Measurements from ENCODE around the genes HAL, SLC25A3, GARIN6 and ACTR6.

DNA sequence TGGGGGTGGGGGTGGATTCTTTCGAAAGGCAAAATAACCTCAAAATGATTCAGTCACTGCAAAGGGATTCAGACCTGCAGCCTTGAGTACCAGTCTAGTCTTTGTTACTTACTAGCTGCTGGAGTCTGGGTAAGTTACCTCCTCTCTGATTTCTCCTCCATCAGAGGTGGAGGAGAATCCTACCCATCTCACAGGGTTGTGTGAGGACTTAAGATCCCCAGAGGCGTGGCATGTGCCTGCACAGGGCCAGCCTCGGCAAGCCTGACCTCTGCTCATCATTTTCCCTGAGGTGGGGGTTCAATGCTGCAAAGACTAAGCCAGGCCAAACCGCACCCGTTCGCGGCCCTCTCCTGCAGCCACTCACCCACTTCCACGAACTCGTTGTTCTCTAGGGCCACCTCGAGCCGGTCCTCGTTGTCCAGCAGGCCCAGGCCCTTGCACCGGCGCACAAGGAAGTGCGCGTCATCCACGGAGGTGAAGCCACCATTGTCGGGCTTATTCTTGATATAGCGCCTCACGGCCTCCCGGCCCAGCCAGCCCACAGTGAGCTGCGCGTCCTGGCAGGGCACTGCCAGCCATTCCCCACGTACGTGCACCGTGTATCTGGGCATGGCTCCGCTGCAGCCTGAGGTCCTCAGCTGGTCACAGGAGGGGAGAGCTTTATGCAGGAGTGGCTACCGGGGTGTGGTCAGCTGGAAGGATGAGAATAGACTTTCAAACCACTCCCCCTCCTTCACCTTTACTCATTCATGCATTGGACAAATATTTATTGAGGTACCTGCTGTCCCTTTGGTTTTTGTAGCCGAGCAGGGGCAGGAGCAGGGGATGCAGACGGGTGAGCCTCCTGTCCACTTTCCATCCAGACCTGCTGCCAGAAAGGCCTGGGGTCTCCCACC lies 596 bp downstream of the HAL start:
- PRO-cap: no peak

DNA sequence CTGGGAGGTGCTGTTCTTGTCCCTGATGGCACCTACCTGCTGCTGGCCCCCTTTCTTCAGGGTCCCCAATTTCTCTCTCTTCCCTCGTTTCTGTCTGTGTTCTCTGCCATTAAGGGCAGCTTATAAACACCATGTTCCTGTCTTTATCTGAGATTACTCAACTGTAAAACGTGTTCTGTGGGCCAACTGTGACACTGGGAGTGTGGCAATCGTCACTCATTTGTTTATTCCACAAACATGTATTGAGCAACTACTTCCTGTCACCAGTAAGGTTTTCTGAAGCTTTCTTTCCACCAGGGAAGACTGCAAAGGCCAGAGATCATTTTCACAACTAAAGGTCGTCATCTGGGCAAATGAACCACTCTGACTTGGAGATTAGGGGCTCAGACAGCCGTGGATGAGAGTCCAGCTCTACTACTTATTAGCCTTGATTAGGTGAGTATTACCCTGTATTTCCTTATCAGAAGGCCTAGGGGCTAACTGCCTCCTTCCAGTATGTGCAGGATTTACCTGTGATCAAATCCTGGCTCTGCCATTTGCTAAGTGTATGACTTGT lies at the start of gene HAL:
Gene HAL (minus strand): TSS at position 149 of the 556 bp plus-strand sequence.
- PRO-cap: no peak

DNA sequence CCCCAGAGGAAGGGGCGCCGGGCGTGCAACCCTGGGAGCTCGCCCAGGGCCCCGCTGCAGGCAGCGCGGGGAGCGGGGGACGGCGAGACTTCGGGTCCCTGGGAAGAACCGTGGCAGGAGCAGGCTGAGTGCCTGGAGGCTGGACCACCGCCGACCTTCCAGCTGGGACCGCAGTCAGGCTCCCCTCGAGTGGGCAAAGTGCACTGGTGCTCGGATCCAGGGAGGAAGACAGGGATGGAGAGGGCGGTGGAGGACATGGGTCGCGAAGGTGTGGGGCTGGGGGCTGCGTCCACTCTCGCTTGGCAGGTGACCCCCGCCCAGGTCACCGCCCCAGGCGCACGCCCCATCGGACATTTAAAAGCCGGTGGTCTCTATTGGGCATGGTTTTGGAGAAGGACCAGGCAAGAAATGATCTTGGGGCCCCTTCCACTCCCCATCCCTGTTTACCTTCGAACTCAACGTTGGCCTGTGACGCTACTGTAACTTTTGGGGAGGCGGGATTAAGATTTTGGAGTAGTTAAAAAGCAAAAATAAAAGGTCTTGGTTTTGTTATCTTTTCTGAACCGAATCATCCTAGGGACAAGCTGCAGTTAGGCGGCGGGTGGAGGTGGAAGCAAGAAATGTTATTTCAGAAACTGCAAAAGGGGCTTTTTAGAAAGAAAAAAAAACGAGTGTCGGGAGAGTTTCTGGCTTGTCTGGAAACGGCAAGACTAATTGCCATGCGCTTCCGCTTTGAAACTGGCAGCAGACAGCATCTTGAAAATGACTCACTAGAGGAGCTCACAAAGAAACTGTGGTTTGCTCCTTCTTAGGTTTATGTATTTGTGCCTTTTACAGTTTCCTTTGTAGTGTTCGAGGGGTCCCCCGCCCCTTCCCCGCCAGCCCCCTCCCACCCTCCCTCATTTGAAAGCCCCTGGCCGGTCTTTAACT lies 1.1 kb downstream of the ELK3 start:
- PRO-cap: no peak

DNA sequence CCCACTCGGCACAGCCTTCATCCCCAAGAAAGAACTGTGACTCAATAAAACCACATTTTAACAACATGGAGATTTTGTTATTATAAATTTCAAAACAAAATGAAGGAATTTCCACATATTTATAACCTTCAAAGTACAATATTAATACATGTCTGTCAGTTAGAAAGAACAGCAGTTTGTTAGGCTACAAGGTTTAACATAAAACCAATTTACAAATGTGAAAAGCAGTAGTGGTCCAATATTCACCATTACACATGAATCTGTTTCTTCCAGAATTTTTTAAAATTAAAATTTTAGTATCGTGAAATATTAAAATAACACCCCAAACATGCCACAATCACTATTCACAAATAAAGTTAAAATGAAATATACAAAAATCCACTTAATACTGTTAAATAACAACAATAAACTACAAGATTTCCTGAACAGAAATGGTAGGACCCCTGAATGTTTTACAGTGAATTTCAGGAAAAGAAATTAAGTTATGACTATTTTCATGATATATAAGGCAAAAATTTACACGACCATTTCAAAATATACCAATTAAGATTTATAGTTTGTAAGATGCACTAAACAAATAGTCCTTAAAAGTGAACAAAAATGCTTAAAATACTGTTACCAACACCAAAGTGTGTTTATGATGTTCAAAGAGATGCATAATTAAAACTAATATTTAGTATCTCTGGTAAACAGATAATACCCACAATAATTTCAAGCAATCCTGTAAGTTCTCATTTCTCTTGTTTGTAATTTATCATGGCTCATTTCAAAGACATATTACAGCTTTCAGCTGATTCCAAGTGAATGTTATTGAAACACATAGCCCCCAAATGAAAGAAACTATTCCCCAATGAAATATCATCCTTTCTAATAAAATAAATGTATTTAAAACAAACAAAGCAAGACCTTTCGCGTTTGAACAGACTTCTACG lies 84.6 kb downstream of the ELK3 start:
- PRO-cap: no peak

DNA sequence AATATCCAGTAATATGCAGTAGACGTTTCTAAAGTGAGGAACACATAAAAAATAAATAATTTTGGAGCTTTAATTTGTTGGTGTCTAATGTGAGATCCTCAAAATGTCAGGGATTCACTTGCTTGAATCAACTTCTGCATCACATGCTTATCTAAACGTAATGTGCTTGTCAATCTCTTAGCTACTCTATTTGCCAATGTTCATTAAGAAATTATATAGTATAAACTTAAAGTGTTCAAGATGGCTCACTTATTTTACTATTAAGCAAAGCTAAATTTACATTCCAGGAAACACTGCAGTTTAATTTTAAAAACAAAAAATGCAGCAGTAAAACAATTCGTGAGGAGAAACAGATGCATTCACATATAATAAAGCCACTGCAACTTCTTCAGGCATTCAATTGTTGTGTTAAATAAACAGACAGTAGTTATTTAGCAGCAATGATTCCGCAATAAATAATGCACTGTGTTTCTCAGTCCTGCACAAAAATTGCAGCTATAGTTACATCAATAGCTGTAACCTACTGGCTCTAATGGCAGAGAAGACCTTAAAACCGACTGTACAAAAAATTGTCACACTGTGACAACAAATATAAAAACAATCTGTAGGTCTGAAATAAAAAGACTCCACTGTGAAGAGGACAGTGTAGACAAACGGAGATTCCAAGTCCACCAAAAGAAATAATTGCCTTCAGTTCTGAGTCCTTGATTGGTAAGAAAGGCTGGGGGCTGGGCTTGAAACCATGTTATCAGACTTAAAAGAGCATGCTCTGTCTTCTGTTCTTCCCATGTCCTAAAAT lies 85.5 kb downstream of the ELK3 start:
- PRO-cap: no peak

GRCh38 chr12:96294744-96295811 lies 100.9 kb downstream of the ELK3 start:
- PRO-cap: no peak

GRCh38 chr12:96313137-96313689 lies 87.0 kb downstream of the CDK17 start:
- PRO-cap: no peak

GRCh38 chr12:96398852-96399127 lies 1.4 kb downstream of the CDK17 start:
- PRO-cap: unidirectional peak, plus-strand start at chr12:96399006

- PRO-cap: bidirectional peak, plus-strand start at chr12:96436658, minus-strand start at chr12:96436459
Measured at GRCh38 chr12:96436256-96436780, 36.1 kb upstream of the CDK17 start.

- PRO-cap: no peak
Measured at GRCh38 chr12:97274925-97276091, 368.3 kb downstream of the NEDD1 start.

DNA sequence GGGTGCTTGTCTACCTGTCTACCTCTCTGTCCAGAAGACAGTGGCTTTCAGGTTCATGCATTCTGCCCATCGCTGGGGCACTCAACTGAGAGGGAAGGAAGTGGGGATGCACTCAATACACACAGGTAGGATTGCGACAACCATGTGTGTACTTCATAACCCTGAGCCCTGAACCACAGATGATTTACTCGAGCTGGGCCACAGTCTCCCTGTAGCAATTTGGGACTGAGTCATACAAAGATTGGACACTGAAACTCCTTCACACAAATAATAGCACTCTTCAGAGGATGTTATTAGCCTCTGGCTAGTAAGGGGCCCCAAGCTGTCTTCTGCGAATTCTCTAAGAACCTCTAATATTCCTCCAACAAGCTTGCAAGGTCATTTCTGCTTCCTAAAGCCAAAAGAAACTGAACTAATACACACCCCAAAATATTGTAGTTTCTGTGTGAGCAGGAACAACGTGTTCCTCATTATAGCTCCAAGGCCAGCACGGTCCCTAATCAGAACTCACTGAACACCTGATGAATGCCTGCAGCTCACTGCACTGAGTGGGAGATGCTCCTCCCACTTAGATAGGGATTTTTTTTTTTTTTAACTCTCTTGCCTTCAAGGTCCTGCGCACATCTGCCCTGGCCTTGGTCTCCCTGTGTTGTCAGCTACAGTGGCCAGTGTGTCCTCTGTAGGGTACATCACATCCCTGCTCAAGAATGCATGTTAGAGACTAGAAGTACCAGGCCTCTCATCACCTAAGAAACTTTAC lies 44.5 kb upstream of the TMPO start:
- PRO-cap: no peak

DNA sequence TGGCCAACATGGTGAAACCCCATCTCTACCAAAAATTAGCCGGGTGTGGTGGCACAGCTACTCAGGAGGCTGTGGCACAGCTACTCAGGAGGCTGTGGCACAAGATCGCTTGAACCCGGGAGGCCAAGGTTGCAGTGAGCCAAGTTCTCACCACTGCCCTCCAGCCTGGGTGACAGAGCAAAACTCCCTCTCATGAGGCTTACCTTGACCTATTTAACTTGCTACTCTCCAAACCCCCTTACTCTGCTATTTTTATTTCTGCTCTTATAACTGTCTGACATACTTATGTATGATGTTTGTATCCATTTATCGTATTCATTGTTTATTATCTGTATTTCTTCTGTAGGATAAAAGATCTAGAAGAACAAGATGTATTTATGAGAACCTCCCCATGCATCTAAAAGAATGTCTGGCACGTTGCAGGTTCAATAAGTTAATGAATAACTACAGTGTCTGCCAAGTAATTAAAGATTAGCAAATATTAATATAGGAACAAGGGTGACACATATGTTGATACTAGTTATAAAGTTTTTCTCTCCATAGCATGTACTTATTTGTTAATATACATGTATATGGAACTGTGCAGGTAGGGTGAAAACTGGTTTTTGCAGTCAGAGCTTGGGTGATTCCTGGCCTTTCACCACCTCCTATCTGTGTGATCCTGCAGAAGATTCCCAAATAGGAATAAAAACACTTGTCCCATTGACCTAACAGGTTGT lies 15.5 kb upstream of the TMPO start:
- PRO-cap: no peak

DNA sequence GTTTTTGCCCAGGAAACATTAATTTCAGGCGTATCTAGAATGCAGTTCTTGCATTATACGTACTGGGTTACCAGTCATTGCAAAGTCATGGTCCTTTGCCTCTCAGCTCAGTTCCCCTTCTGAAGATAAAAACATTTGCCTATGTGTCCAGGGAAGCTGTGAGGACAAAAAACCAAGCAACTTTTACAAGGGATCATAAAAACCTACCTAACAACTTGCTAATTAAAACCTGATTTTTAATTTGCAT lies 1.4 kb upstream of the TMPO start:
- PRO-cap: no peak

DNA sequence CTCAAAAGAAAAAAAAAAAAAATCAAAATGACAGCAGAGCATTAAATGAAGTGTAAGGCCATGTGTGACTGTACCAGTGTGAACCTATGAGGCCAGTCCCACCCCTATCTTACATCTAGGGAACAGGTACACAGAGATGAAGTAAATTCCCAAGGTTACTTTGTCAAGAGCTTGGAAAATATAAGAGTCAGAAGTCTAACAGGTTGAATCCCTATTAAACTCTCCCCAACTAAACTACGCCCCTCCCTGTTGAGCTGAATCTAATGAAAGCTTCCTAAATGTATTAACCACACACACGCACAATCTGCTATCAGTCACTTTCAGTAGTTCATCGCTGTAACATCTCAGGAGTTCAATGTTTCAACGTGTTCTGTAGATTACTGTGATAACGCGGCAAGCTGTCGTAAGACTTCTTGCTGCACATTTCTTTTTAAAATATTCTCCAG lies 745 bp upstream of the SLC25A3 start:
- PRO-cap: no peak

GRCh38 chr12:98593568-98594670 lies at the start of gene SLC25A3:
Gene SLC25A3, plus strand, starts transcription at chr12:98593686.
- PRO-cap: bidirectional peak, plus-strand start at chr12:98593660, minus-strand start at chr12:98593458

DNA sequence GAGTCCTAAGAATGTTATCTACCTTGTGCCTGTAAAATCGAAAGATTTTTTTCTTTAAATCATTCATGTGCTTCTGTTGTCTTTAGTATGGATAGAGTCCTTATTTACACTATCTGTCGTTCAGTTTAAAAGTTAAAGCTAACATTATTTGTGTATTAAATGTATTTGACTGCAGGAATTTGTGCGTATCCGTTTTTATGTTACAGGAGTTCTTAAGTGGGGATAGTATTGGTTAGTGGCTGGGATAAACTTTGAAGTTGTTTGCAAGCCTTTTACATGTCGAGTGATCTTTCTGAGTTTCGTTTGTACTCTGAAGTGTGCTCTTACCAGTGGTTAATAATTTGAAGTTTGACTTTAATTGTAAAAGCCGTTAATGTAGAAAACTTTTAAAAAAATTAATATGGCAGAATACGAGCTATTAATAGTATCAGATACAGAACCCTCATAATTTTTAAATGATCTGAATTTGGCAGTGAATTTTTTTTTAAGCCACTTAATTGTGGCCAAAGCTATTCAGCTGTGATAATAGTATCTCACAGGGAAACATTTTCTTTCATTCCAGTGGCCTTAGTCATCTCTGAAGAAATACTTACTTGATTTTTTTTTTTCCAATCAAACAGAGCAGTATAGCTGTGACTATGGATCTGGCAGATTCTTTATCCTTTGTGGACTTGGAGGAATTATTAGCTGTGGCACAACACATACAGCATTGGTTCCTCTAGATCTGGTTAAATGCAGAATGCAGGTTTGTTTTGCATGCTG lies 1.5 kb downstream of the SLC25A3 start:
- PRO-cap: no peak

DNA sequence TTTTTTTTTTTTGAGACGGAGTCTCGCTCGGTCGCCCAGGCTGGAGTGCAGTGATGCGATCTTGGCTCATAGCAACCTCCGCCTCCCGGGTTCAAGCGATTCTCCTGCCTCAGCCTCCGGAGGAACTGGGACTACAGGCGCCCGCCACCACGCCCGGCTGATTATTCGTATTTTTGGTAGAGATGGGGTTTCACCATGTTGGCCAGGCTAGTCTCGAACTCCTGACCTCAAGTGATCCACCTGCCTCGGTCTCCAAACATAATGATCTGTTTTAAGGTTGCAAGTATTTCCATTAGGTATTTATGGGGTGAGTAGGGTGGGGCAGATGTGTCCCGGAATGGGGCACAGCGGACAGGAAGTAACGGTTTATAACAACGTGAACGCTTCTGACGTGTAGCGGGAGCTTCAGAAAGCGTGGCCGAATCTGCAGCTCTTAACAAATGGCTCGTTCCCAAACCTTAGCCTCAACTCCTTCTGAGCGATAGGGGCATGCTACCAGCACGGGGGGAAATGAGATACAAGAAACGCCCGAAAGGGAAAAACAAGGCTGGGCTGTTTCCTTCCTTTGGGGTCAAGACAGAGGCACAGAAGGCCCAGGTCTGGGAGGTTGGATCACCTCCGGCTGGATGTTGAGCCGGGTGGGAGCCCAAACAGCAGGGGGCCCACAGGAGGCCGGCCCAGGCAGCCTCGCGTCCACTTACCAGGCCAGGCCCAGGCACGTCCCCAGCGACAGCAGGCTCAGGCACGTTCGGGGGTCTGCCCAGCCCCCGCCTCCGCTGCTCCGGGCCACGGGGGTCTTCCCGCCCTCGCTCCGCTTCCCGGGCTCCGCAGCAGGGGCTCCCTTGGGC lies 542 bp downstream of the IKBIP start:
- PRO-cap: bidirectional peak, plus-strand start at position 587 of the sequence, minus-strand start at position 441 of the sequence

- PRO-cap: no peak
Measured at GRCh38 chr12:99647316-99647839, at the start of gene GARIN6. Gene GARIN6, plus strand, starts transcription at chr12:99647753.

GRCh38 chr12:100200374-100201336 lies at the start of gene ACTR6:
Gene ACTR6, plus strand, starts transcription at chr12:100200815.
- PRO-cap: unidirectional peak, plus-strand start at chr12:100200800

GRCh38 chr12:101229678-101230174 lies 19.7 kb upstream of the SLC5A8 start:
- PRO-cap: no peak

Measured in parotid gland (tissue), 1 donor.